Heart right ventricle (tissue), 2 donors: Measurements from ENCODE around the genes SPDYE1, AEBP1, CAMK2B and H2AZ2.

DNA sequence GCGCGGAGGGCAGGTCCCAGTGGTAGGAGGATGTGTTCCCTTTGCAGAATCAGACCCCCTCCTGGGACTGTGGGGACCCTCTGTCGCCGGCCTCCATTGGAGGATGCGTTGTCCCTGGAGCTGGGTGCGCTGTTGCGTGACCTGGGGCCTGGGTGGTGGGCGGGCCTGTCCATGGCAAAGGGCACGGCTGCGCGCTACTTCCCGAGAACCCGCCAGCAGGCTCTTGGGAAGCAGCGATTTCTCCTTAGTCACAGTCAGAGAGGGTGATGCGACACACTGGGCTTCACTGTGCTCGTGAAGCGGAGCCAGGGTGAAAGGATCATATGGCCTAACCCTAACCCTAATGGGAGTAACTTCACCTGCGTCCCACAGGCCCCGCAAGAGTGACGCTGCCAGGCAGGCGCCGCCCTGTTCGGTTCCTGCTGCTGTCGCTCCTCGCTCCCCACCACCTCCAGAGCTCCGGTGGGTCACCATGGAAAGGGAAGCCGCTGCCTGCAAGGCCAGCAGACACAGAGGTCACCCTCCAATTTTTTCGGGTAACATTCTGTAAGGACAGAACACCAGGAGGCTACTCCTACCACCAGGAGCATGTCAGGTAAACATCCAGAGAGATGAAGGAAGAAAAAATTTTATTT lies 23.2 kb downstream of the C7orf25 start:
- PRO-cap, 2 experiments, result peak in 2 of 2 experiments; most common plus-strand start position 247 of the sequence (in 1); most common minus-strand start position 98 of the sequence (in 1)

DNA sequence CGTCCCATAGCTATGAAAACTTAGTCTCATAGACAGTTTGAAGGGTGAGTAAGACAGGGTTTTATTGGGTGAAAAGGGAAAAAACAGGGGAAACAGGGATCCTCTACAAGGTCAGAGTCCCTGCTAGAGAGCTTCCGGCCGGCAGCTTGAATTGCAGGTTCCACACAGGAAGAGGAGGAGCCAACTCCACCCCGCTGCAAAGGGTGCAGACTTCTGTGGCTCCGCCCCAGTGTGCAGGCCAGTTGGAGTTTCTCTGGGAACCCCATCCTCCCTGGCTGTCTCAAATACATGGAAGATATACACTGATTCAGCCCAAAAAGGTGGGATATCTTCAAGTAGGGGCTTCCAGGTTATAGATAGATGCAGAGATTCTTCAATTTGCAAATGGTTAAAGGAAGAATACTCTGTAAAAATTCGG lies 34.7 kb upstream of the HECW1 start:
- PRO-cap, 2 experiments, result no peak in any of the 2 experiments

- PRO-cap, 2 experiments, result peak in 1 of 2 experiments; most common plus-strand start chr7:43583668 (in 1); most common minus-strand start chr7:43583546 (in 1)
Measured at GRCh38 chr7:43583278-43584032, 547 bp downstream of the STK17A start.

DNA sequence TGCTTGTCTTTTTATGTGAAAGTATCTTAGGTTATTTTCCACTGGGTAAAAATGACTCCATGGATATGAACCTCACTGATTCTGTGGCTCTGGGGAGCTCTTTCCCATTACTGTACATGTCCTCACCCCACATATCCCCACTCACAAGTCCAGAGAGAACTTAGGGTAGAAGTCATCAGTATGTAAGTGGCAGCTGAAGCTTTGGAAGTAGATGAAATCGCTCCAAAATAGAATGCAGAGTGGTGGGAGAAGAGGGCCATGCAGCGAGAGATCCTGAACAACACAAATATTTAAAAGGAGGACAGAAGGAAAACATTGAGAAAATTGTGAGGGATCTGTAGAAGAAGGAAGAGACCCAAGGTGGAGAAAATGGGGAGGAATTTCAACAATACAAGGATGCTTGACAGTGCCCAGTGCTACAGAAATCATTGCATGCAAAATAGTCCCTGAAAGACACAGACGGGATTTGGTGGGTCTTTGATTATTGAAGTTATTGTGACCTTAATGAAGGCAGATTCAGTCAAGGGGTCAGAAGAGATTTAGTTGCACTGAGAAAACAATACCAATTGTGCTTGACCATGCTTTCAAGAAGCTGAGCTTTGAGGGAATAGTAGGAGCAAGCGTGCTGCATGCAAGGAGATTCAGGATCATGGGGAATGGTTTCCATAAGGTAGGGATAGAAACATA lies 35.9 kb downstream of the STK17A start:
- PRO-cap, 2 experiments, result no peak in any of the 2 experiments

DNA sequence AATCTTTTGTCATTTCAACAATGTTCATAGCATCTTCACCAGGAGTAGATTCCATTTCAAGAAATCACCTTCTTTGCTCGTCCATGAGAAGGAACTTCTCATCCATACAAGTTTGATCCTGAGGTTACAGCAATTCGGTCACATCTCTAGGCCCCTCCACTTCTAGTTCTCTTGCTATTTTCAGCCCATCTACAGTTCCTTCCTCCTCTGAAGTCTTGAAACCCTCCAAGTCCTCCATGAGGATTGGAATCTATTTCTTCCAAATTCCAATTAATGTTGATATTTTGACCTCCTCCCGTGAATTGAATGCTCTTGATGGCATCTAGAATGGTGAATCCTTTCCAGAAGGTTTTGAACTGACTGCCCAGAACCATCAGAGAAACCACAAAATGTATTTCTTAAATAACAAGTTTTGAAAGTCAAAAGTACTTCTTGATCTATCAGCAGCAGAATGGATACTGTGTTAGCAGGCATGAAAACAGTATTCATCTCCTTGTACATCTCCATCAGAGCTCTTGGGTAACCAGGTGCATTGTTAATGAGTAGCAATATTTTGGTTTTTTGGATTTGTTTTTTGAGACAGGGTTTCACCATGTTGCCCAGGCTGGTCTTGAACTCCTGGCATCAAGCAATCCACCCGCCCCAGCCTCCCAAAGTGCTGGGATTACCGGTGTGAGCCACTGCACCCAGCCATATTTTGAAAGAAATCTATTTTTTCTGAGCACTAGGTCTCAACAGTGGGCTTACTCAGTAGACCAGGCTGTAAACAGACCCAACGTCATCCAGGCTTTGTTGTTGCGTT lies 49.5 kb downstream of the STK17A start:
- PRO-cap, 2 experiments, result no peak in any of the 2 experiments

- PRO-cap, 2 experiments, result no peak in any of the 2 experiments
Measured at GRCh38 chr7:43648642-43649161, 65.8 kb downstream of the STK17A start.

DNA sequence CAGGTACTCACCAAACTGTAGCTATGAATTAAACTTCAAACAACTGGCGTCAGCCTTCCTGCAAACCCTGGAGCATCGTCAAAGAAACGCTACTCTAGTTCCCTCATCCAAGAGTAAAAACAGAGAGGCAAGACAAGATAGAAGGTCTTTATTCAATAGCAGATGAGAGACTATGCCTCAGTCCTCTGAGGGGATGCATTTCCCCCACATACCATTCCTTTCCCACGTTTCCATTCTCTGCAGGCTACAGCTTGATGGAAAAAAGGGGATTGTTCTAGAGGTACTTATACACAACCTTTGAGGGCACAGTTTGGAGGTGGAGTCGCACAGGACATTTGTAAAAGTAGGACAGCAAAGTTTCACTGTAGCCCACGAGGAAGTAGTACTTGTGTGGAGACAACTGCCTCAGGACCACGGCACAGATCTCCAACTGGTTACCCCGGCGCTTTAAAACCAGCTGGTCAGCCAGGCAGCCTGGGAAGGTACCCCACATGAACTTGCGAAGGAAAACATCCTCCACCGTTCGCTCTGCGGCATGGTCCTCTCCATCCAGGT lies 2.8 kb downstream of the MRPS24 start:
- PRO-cap, 2 experiments, result no peak in any of the 2 experiments

- PRO-cap, 2 experiments, result no peak in any of the 2 experiments
Measured at GRCh38 chr7:43874486-43874685, 5.1 kb upstream of the MRPS24 start.

GRCh38 chr7:43905001-43905868 lies 1.2 kb downstream of the URGCP start:
- PRO-cap, 2 experiments, result peak in 1 of 2 experiments; most common plus-strand start chr7:43905515 (in 1)

- PRO-cap, 2 experiments, result no peak in any of the 2 experiments
Measured at GRCh38 chr7:43997658-43998122, at the start of gene SPDYE1. Gene SPDYE1 (plus strand): TSS chr7:43997897.

- PRO-cap, 2 experiments, result peak in 2 of 2 experiments; most common plus-strand start chr7:44019381 (in 2); most common minus-strand start chr7:44019149 (in 2)
Measured at GRCh38 chr7:44018674-44019631, 21.3 kb downstream of the SPDYE1 start.

GRCh38 chr7:44038811-44039709 lies 5.4 kb upstream of the DBNL start:
- PRO-cap, 2 experiments, result peak in 2 of 2 experiments; most common plus-strand start chr7:44039046 (in 1); most common minus-strand start chr7:44039396 (in 1)

DNA sequence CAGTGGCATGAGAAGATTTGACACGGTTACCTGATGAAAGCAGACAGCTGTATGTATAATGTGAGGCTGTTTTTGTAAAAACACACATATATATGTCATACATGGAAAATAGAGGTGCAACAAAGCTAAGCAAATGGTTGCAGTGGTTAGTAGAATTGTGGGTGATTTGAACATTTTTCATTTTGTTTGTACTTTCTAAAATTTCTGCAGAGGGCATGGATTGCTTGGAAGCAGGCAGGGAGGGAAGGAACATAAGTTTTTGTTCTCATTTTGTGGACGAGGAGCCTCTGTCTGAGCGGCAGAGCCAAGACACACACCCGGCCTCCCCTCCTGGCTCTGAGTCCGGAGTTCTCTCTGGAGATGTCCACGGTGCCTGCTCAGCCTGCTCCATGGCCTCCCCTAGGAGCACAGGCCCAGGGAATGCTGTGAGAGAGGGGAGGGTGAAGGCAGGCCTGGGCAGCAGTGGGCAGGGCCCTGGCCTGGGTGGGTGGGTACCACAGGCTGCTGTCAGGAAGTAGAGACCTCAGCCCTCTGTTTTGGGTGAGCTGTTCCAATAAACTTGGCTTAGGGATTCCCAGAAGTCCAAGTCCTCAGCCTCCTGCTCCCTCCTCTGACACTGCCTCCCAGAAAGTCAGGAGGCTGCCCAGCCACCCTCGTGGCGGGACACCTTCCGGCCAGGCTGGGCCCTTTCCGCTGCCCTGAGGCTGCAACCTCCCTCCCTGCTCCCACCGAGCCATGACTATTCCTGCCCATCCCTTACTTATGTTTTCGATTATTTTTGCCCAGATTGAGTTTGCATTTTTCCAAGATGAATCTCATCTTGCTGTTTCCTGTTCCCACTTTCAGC lies 5.5 kb upstream of the POLM start:
- PRO-cap, 2 experiments, result no peak in any of the 2 experiments

DNA sequence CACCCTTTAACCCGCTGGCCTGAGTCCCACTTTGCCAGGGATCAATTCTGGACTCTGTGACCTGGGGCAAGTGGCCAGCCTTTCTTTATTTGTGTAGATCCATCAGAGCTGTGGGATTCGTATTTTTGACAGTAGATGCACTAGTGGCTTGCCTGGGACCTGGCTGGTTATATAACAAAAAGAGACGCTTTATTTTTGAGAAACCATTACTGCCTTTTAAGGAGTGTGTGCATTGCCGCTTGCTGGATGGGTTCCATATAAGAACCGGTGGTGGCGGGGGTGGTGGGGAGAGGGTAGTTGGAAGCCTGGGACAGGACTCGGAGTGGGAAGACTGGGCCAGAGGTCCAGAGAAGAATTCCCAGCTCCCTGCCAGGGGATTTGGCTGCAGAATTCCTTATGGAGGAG lies 7.9 kb upstream of the POLM start:
- PRO-cap, 2 experiments, result no peak in any of the 2 experiments

DNA sequence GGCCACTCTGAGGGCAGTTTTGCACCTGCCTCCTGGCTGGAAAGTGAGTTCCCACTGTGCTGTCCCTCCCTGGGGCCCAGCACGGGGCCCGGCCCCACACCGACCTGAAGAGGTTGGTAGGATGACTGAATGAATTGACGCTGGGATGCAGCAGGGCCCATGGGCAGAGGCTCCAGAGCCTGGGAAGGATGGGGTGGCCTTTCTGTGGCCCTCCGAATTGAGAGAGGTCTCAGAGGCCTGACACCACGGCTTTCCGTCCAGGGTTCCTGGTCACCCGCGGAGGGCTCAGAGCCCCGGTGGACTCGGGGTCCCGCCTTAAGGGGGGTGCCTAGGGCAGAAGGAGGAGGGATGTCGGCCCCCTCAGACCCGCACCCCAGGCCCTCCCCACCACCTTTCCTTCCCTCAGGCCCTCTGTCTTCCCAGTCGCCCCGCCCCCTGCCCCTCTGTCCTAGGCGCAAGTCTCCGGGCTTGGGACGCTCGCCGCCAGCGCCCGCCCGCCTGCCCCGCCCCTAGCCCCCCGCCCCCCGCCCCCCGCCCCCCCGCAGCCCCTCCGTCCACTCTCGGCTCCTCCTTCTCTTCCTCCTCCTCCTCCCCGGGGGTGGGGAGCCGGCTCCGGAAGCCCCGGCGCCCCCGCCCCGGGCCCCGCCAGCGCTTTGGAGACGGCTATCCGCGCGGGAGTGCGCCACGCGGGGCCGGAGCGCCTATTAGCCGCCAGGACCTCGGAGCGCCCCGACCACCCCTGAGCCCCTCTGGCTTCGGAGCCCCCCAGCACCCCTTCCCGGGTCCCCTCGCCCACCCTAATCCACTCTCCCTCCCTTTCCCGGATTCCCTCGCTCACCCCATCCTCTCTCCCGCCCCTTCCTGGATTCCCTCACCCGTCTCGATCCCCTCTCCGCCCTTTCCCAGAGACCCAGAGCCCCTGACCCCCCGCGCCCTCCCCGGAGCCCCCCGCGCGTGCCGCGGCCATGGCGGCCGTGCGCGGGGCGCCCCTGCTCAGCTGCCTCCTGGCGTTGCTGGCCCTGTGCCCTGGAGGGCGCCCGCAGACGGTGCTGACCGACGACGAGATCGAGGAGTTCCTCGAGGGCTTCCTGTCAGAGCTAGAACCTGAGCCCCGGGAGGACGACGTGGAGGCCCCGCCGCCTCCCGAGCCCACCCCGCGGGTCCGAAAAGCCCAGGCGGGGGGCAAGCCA lies at the start of gene AEBP1:
Gene AEBP1 (plus strand): TSS at position 645 of the 1,190 bp plus-strand sequence.
- PRO-cap, 2 experiments, result peak in 2 of 2 experiments; most common plus-strand start position 656 of the sequence (in 2); most common minus-strand start position 445 of the sequence (in 1)

GRCh38 chr7:44322611-44323184 lies 2.7 kb downstream of the CAMK2B start:
- PRO-cap, 2 experiments, result peak in 1 of 2 experiments; most common plus-strand start chr7:44322910 (in 1); most common minus-strand start chr7:44322735 (in 1)

DNA sequence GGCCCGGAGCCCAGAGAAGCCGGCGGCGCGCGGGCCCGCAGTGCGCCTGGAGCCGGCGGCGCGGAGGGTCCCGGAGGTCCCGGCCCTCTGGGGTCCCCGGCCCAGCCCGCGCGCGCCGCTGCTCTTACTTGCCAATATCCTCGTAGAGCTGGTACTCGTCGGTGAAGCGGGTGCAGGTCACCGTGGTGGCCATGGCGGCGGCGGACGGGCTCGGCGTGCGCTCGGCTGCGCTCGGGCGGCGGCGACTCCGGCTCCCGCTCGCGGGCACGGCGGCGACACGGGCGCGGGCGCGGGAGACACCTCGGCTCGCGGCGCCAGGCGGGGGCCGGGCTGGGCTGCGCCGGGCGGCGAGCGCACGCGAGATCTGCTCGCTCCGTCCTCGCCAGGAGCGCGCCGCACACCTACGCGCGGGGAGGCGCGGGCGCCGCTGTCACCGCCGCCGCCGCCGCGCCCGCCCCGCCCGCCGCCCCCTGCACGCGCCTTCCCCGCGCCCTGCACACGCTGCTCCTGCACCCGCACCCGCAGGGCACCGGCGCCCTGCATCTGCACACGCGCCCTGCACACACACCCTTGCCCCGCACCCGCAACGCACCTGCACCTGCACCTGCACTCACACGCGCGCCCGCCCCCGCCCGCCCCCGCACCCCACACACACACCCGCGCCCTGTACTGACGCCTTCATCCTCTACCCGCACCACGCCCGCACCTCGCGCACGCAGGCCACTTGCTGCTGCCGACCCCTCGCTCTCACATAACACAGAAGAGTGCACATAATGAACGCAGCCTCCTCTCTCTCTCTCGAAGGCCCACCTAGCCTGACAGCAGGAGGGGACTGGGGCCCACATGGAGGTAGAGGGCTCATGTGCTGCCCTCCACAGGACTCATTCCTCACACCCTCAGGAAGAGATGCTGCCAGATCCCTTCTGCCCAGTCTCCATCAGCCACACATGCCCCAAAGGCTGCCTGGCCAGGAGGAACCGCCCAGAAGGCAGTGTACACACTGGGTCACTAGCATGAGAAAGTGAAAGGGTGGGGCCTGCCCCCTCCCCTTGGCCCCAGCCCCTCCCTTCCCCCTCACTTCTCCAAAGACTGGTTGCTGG lies at the start of gene CAMK2B:
Gene CAMK2B (minus strand): TSS at position 366 of the 1,100 bp plus-strand sequence.
- PRO-cap, 2 experiments, result peak in 2 of 2 experiments; most common plus-strand start position 459 of the sequence (in 1); most common minus-strand start position 268 of the sequence (in 2)

- PRO-cap, 2 experiments, result no peak in any of the 2 experiments
Measured at GRCh38 chr7:44489615-44490281, 710 bp downstream of the NUDCD3 start.

DNA sequence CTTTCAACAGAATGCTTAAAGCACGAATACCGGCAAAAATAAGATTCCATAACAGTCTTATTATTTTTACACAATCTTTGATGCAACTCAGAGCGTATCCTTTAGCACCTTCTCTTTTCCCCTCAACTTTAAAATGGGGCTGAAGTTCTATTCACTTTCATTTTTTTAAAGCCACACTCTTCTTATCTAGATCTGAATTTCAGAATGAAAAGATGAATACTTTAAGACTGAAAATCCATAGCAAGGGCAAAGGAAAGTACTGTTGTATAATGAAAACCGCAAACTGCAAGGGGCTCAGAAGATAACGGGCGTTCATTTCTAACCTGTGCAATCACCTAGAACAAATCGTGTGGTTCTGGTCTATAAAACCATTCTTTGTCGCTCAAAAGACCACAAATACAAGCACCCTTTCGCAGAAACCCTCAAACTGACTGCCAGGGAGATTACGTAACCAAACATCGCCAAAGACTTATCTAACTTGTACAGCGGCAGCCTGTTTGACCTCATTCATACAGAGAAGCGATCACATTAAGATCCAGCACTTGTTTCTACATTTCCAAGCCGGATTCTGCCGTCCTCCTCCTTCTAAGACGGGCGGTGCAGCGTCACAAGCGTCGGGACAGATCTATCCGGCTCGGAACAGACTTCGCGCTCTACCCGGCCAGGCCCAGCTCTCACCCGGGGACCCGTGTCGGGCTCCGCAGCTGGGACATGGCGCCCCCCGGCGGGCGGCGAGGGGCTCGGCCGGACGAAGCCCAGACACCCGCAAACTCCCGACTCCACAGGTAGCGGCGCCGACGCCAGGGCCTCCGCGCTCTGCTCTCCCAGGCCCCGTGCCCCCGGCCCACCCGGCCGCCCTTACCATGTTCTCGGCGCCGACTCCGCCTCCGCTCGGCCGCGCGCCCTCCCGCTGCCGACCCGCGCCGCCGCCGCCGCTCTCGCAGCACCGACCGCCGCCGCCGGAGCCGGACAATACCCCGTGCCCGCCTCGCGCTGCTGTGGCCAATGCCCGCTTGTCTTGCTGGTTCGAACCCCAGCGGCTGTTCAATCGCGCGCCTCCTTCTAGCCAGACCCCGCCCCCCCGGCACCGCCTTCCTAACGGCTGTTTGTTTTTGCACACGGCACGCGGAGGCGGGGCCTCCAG lies at the start of gene H2AZ2:
Gene H2AZ2 (minus strand): TSS at position 981 of the 1,144 bp plus-strand sequence.
- PRO-cap, 2 experiments, result peak in 2 of 2 experiments; most common plus-strand start position 506 of the sequence (in 1); most common minus-strand start position 974 of the sequence (in 2)

DNA sequence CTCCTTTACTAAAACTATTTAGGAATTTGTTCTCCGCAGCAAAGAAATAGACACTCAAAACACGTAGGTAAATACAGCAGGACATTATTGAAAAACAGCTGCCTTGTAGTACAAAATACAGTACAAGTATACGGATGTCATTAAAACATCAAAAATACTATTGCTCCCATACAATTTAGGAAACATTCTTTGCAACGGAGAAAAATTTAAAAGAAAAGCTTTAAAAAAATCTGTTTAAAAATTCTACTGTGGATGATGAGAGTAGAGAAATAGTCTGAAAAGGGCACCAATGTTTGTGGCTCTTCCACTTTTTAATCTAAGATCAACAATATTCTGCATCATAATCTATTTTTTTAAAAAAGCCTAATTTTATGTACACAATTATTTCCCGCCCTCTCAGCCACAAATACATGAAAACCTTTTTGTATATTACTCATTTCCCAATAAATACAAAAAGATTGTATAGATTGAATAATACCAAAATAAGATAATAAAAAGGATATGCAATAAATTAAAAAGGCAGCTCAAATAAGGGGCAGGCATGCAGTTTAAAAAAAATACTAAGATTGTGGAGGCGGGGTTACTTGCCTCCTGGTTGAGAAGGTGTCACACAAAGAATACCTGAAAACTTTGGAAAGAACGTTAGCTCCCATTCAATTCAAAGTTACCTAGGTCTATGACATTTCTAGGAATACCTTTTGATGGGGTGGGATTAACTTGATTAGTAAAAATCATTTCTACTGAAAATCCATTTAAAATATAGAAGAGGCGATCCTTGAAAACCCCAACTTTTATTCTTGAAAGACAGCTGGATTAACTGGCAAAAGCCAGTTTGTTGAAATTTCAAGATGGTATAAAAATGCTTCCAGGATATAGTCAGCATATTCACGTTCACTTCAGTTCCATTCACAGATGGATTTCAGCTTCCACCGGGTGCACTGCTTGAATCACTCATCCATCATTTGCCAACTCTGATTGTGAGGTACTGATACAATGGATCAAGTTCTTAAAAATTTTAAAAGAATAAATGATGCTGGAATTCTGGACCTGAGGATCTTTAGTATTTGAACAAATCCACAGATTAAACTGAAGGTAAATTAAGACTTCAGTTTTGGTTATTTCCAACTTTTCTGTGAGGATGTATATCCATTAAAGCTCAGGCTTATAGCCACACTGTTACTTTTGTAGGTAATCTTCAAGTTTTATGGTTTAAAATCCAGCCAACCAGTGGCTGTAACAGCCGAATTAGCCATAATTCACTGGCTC lies 2.7 kb downstream of the PURB start:
- PRO-cap, 2 experiments, result no peak in any of the 2 experiments